ENCODE results near the gene FAM117A.

DNA sequence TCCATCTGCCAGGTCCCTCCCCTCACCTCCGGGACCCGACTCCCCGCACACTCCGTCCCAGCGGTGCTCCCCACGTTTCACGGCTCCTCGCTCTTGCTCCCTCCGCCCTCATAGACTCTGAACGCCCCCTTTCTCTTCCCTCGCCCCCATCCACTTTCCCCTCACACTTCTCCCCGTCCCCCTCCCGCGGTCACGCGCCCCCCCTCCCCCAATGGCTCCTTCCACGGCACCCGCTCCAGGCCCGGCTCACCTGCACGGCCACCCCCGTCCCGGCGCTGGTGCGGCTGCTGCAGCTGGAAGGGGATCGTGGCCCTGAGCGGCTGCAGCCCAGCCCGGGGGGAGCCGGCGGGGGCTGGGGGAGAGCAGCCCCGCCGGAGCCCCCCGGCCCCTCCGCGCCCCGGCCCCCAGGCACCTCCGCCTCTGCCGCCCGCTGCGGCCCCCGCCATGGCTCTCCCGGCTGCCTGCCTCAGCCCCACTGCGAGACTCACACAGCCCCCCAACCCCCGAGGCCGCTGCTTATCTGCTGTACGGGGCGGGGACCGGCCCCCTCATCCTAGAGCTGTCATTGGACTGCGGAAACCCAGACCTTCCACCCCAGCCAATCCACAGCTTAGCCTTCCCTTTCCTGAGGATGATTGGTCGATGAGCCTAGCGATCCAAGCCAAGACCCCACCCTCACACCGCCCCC lies at the start of gene FAM117A:
Gene FAM117A (minus strand): TSS at position 490 of the 688 bp plus-strand sequence.
- PRO-cap: unidirectional peak, minus-strand start at position 490 of the sequence; bidirectional peak, plus-strand start outside the sequence, minus-strand start at position 522 of the sequence

- PRO-cap: no peak
These were observed 11.6 kb upstream of the KAT7 start for GRCh38 chr17:49776864-49777212.

GRCh38 chr17:49835687-49836891 lies 11.8 kb downstream of the TAC4 start:
- PRO-cap: no peak

- PRO-cap: no peak
These were observed 42.6 kb upstream of the TAC4 start for GRCh38 chr17:49890468-49890841.

DNA sequence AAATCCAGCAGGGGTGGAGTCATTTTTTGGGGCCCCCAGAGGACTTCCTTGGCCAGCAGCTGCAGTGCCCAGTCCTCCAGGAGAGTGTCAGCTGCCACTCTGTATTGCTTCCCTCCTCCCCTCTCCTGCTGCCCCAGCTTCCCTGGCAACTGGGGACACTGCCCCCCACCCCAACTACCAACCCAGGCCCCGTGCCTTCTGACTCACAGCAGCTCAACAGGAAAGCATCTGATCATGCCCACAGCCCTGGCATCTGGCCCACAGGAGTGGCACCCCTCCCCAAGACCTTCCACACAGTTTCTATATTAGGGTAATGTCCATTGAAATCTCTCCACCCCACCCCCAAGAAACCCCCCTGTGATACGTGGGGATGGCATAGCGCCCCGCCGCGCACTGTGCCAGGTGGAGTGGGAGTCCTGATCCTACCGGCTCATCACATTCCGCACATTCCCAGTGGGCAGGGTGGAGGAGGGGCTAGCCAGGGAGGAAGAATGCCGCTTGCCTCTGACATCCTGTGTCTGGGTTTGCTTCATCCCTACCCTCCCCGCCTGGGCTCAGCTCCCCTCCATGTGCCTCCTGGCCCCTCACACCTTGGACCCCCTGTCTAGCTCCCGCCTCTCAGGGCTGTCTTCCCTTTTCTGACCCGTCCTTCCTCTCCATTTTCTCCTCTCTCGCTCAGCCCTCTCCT lies 27.7 kb upstream of the ITGA3 start:
- PRO-cap: no peak

DNA sequence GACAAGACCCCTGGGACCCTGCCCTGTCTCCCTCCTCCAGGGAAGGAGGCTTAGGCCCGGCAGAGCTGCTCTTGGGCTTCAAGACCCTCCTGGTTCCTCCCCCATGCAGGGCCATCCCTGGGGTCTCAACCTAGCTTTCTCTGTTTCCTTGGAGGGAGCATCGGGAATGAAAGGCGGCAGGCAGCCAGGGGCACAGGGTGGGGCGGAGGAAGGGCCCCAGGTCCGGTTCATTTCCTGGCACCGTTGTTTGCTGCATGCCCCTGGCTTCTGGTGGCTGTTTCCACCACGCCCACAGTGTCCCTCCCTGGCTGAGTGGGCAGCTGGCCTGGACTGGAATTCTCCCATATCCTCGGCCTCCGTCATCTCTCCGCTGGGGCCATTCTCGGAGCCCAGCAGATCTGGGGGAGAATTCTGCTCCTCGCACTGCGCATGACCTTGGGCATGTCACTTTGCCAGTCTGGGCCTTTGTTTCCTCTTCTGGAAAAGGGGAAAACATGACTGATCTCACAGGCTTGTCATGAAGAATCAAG lies 12.2 kb upstream of the ITGA3 start:
- PRO-cap: no peak

- PRO-cap: bidirectional peak, plus-strand start at chr17:50061224, minus-strand start at chr17:50061057
These were observed 5.1 kb downstream of the ITGA3 start for GRCh38 chr17:50060798-50061582.

DNA sequence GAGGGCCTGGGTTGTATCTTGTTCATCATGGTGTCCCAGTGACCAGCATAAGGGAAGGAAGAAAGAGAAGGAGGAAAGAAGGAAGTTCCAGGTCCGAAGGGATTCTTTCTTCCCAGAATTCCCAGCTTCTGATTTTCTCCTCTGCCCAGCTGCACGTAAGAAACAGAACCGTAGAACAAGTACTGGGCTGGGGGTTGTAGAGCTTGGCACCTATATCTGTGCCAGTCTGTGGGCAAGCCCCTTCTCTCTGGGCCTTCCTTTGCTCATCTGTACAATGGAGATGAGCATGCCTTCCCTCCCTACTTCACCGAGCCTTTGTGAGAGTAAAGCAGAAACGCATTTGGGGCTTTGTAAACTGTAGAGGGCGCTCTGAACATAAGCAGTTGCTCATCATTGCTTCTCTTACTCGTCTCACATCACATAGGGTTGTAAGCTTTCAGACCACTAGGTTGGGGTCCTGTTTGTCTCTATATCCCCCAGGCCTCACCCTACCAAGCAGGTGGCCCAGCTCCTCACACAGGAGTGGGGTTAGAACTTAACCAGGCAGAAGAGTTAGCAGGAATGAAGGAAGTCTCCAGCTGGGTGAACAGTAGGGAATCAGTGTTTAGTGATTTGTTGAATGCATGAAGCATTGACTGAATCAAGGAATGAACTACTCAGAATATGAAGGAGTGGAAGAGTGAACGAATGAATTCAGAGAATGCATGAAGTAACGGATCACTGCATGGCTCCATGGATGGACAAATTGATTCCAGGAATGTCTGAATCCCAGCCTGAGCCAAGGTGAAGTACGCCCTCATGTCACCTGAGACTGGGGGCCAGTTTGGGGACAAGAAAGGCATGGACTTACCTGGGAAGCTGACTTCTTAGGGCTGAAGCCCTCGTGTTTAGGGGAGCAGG lies 15.0 kb downstream of the SAMD14 start:
- PRO-cap: no peak

DNA sequence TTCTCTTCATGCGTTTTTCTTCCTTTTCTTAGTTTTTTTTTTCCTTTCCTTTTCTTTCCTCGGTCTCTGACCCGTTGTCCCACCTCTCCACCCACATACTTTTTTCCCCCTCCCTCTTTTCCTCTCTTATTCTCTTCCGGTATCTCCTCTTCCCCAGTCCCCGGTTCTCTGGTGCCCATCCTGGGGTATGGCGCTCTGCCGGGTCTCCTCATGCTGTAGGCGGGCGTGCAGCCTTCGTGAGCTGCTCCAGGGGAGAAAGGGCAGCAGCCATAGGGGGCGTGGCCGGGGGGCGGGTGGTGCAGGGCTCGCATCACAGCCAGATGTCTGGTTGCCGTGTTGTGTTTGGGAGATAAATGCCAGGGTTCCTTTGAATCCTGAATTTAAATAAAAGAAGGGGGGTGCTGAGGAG lies 5.4 kb upstream of the COL1A1 start:
- PRO-cap: no peak

- PRO-cap: no peak
These were observed 10.8 kb upstream of the TMEM92 start for GRCh38 chr17:50263430-50264002.

DNA sequence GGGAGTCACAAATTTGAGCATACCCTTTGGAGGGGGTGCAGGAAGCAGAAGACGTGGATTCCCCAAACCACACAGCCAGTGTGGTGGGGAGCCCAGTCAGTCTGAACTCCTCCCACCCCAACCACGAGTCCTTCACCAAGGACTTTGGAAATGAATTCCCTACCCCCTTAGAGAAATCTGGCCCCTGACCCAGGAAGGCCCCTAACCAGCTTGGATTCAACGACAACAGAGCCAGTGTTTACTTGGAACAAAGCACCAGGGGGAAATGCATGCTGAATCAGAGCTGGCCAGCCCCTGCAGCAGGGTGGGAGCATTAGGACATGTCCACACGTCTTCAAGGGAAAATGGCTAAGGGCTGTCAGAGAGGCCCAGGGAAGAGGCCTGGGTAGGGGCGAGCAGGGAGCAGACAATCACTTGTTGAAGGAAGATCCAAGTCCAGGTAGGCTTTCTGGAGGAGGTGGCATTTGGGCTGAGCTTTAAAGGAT lies 5.4 kb upstream of the TMEM92 start:
- PRO-cap: unidirectional peak, plus-strand start at position 361 of the sequence

- PRO-cap: no peak
These were observed 15.0 kb downstream of the TMEM92 start for GRCh38 chr17:50289338-50289676.

DNA sequence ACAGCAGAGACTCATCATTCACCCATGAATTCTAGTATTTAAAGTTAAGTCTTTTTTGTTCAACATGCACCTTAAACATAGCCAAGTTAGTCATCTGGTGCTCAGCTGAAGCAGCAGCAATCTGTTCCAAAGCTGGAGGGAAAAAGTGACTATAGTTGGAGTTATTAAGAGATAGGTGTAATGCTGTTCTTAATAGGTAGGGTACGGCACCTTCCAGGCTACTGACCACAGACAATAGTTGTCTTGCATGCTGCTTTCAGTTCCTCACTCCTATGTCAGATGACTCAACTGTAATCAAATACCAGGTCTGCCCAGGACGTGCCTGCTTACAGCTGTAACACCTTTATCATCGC lies 6.0 kb downstream of the LRRC59 start:
- PRO-cap: no peak

DNA sequence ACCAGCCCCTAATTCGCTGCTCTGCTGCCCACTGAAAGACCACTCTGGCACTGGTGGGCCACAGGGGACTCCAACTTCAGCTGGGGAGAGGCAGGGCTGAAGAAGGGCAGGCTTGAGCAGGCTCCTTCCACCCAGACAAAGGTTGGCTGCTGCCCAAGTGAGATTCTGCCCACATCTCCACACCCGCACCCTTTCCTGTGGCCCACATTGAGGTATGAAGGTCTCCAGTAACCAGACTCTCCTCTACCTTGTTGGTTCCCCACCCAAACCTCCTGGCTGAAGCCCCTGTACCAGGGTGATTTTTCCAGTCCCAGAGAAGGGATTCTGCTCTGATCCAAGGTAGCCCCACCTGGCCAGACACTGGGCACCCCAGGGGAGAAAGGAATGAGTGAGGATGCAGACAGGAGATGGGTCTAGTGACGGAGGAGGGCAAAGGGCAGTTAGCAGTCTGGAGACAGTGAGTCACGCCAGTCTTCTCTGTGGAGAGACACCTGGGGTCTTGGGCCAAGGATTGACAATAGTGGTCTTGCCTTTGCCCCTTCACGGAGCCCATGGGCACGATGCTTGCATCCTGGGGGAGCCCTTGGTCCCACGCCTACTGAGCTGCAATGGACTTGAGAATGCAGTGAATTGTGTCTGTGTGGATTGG lies 1.7 kb downstream of the CHAD start:
- PRO-cap: no peak

DNA sequence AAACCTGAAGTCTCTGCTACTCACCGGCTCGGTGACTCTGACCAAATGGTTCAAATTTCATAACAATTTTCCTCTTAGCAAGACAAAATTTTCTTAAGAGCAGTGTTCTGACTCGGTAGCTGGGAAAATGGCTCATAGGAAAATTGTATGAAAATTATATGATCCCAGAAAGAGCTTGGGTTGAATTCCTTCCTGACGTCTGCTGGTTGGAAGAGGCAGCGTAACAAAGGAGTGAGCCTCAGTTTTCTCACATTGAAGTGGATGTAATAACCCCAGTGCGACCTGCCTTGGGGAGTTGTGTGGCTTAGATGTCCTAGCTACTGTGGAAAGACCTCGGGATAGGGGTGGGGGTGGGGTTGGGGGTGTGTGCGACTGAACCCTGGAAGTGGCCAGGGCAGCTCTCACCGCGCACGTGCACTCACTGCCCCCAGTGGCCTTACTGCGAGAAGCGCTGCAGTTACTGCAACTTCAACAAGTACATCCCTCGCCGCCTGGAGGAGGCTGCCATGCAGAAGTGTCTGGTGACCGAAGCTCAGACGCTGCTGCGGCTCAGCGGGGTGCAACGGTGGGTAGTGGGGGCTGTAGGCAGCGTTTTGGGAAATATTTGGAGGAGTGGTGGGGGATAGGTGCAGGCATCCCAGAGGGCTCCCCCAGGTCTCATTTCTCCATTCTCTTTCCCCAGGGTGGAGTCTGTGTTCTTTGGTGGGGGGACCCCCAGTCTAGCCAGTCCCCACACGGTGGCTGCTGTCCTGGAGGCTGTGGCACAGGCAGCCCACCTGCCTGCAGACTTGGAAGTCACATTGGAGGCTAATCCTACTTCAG lies 749 bp downstream of the RSAD1 start:
- PRO-cap: bidirectional peak, plus-strand start at position 185 of the sequence, minus-strand start at position 128 of the sequence

DNA sequence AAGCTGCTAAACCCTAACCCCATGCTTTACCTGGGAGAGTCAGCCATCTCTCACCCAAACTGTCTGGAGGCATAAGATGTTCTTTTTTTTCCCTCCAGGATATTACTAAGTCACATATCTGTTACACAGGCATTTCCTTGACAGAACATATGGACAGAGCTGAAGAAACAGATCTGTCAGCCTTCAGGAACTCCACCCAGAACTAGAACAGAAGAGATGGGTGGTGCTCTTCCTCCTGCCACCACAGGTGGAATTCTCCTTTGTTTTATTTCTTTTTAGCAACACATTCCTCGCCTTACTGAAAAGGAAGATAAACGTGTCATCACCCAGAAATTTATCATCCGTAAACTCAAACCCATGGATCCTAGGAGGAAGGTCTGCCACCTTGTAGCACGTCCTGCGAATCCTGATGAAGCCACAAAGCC lies 8.8 kb downstream of the MYCBPAP start:
- PRO-cap: no peak

DNA sequence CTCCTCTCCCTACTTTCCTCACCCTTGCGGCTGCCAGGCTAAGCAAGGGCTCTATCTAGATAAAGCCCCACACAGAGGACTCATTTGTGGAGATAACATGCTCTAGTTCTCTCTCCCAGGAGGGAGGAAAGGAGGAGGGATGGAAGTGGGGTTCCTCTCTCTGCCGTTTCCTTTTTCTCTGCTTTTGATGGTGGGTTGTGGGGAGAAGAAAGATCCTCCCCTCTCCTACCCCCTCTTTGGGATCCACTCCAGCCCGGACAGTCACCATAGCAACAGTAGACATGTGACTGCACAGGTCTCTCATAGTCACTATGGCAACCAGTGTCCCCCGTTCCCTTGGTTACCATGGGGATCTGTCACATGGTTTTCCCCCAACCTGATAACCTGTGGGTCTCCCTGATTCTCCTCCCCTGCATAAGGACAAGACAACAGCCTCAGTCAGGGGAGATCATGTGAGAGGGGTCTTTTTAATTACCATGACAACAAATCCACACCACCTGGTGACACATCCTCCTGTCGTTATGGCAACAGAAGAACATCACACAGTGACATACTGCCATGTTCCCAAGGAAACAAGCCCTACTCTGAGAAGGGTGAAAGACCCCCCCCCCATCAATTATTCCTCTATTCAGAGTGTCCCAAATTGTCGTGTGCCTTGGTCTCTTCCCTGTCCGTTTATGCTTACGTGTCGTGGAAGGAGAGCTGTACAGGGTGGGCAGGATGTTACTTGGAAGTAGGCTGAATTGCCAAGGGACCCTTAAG lies 5.4 kb downstream of the CACNA1G start:
- PRO-cap: no peak

DNA sequence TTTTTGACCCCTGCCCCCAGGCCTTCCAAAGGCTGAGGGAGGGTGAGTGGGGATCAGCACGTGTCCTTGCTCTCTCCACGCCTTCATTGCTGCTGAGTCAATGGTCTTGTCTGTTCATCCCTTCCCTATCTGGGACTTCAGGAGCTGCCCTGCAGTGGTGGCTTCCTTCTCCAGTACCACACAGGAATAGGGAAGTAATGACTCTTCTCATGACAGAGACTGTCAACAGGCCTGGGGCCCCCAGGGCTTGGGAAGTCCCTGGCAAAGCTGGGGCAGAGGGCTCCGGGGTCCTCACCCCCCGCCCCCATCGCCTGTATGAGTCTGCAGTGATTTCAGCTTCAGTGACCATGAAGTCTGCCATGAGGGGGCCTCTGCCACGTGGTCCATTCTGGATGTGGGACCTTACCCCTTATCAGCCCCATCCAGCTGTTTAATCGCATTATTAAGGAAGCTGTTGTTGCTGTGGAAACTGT lies 6.2 kb downstream of the ABCC3 start:
- PRO-cap: no peak

DNA sequence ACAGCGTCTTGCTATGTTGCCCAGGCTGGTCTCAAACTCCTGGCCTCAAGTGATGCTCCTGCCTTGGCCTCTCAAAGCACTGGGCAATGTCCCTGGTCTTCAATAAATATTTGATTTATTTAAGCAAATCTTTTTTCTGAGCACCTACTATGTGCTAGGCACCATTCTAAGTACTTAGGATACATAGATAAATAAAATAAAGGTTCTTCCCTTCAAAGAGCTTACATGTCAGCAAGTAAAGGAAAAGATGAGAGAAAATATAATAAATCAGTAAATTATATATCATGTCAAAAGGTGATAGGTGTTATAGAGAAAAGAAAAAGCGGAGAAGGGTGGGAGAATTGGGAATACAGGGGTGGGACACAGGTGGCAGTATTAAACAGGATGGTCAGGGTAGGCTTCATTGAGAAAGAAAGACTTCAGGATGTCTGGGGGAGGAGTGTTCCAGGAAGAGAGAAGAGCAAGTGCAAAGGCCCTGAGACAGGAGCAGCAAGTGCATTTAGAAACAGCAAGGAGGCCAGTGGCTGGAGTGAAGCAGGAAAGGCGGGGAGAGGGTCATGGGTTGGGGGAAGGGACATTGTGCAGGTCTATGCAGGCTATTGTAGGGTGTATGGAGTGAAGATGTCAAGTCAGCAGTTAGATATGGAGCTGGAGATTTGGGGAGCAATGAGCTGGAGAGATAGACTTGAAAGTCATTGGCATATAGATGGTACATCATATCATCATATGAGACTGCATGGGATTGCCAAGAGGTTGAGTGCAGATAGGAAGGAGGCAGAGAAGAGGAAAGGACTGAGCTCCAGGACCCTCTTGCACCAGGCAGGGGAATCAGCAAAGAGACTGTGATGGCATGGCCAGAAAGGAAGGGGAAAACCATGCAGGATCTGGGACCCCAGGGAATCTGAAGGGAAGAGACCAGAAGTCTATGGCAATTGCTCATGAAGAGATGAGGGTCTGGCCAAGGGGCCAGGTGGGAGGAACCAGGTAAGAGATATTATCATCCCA lies 11.4 kb downstream of the ABCC3 start:
- PRO-cap: no peak

DNA sequence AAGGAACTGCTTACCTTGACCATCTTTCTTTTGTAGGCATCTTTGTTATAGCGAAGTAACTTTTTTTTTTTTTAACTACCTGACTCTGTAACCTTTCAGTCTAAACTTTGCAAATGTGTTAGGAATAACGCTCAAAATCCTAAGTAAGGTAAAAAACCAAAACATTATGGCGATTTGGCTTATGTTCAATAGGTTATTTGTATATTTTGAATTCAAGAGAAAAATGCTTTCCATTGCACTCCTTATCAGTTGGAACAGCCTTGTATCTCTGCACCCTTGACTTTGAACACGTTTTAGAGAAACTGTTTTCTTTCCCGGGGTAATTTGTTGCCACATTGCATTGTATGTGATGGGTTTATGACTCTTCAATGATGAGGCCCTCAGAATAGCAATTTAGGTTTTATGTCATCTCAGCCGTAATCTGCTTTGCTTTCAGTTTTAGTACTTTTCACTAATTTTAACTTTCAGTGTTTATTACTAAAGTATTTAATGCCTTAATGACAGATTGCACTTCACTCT lies 1.7 kb downstream of the LUC7L3 start:
- PRO-cap: no peak